Airway epithelial cell (primary cell): ENCODE results near the gene AKR7A3.

DNA sequence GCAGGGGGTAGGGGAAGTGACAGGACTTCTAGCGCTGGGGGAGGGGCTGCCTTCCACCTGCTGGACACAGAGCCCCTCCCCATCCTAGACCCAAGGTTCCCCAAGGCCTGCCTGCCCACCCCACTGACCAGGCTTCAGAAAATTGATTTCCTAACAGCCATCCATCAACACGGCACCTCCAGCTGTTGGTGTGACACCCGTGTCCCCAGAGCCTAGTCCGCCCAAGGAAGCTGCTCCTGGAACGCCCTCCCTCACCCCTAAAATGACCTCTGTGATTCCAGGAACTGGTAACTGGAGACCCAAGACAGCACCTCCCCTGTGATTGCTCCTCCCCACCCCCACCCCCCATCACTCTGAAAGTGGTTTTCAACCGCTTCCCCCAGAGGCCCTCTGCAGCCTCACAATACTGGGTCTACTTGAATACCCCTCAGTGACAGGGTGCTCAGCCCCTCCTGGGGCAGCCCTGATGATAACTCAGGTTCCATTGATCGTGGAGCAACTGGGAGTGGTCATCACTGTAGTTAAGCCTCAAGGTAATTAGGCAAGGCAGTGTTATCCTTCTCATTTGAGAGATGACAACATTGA, 52.1 kb downstream of the TAS1R2 start:
- RAMPAGE, long total RNA: no peak

DNA sequence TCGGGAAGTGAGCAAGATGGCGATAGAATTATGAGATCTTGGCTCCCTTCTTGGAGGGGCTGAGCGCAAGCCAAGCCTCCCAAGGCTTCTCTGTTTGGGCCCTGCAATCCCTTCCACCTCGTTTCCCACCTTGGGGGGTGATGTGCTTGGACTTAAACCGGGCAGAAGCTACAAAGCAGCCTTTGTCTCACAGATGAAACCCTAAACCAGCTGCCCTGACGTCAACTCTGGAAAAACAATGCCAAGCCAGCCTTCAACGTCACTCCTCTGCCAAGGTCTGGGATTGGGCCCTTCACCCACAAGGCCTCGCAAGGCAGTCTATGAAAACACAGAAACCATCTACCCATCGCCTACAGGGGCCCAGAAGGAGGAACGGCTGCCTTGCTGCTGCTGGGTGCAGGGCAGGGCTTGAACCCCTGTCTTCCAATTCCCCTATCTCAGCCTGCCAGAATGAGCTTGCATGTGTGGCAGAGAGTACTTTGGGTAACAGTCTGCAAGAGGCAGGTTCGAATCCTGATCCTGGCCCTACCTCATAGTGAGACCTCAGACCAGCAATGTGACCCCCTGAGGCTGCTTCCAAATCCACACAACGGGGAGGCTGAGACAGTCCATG, 15.2 kb downstream of the IFFO2 start:
- RAMPAGE, long total RNA: no peak

DNA sequence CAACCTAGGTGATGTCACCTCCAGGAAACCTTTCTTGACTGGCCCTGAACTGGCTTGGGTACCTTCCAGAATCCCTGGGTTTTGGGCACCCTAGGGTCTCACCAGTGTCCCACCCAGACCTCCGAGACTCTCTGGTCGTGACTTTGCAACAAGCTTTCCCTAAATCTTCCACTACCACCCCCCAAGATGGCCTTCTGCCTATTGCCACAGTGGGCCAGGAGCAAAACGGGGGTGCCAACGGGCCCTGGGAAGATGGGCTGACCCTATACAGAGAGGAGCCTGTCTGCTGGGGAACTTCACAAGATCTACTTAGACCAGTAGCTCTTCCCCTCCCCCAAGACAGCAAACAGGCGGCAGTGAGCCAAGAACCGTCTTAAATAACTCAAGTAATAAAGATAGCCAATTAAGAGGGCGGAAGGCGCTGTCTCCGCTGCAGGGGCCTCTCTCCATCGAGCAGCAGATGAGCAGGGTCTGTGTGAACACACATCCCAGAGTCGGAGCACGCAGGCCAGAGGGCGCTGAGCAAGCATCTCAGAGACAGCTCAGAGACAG, 11.3 kb downstream of the IFFO2 start:
- RAMPAGE, long total RNA: no peak

DNA sequence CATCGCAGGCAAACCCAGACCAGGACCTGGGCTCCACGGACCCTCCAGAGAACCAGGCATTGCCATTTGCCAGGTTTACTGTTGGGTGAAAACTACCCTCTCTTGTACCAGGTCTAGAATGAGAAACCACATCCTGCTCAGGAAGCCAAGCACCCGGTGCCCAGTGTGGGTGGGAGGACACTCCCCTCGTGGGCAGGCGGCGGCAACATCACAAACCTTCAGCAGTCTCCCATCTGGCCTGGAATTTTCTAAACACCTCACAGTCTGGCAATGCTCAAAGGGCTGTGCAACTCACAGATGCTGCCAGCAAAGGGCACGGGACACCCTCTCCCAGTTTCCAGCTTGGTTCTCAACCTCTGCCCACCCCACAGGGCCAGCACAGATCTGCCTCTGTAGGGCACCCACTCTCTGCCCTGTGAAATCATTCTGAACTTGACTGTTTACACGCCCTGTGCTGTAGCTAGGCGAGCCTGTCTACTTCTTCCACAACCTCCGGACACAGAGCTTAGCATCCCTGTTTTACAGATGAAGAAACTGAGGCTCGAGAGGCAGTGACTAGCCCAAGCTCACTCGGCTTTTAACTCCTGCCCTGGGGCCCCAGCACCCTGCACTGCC, 7.9 kb downstream of the IFFO2 start:
- RAMPAGE, long total RNA: no peak

- RAMPAGE, long total RNA: no peak
These were observed 723 bp upstream of the IFFO2 start for GRCh38 chr1:18957236-18957562.

GRCh38 chr1:18965655-18966365, 9.3 kb upstream of the IFFO2 start:
- RAMPAGE, long total RNA: no peak

- RAMPAGE, long total RNA: no peak
These were observed 77.6 kb upstream of the IFFO2 start for GRCh38 chr1:19033798-19034749.

GRCh38 chr1:19081942-19082639, 125.6 kb upstream of the IFFO2 start:
- RAMPAGE, long total RNA: no peak

DNA sequence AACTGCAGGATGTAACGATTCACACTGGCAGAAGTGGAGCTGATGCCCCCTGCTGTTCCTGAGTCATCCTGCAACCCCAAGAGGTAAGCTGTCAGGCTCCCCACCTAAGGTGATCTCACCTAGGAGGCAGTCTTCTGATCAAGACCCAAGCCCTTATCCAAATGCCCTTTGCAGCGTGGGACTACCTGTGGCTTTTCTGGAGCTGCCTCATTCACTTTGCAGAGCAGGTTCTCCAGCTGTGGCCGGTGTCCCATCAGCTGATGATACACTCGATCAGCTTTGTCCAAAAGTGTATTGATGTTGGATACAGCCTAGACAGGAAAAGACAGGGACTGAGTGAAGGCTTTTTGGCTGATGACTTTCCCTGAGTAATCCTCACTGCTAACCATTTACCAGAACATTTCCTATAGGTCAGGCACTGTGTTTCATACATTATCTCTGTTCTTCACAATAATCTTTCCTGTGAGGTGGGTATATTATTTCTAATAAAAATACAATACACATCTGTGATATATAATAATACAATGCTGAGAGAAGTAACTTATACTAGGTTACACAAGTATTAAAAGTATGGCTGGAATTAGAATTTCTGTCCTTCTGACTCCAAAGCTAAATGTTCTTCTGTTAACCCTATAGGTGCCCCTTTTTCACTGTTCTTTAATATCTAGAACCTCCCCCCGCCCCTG, 96.2 kb downstream of the UBR4 start:
- RAMPAGE, long total RNA: no peak

DNA sequence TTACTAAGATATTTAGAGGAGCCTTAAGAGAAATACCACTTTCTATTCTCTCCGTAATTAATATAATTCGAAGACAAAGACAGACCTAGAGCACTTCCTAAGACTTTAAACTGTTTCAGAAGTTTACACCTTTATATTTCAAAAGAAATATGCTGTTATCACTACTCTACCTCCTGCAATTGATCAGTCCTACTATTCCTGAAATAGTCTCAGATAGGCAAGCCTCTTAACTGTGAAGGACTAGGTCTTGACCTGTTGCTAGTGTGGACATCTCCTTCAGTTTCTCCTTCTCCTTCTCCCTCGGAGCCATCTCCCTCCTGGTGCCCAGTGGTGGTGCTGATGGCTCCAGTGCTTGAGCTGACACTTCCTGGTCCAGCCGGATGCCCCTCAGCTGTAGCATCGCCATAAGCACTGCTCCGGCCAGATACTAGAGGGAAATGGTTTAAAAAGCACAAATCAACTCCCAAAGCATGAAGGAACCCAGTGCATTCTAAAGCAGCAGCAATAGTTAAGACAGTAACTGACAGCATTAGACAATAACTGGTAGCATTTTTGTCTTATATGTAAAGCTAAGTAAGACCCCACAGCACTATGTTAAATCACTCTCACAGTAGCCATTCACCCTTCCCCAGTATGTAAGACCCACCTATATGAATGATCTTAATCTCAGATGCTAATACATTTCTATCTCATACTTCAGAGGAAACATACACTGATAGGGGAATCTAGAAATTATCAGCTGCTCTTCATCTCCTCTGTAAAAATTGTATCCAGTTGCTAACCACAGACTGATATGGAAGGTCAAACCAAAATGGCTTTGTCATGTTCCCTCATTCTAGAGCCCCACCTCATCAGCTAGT, 72.1 kb downstream of the UBR4 start:
- RAMPAGE, long total RNA: no peak

DNA sequence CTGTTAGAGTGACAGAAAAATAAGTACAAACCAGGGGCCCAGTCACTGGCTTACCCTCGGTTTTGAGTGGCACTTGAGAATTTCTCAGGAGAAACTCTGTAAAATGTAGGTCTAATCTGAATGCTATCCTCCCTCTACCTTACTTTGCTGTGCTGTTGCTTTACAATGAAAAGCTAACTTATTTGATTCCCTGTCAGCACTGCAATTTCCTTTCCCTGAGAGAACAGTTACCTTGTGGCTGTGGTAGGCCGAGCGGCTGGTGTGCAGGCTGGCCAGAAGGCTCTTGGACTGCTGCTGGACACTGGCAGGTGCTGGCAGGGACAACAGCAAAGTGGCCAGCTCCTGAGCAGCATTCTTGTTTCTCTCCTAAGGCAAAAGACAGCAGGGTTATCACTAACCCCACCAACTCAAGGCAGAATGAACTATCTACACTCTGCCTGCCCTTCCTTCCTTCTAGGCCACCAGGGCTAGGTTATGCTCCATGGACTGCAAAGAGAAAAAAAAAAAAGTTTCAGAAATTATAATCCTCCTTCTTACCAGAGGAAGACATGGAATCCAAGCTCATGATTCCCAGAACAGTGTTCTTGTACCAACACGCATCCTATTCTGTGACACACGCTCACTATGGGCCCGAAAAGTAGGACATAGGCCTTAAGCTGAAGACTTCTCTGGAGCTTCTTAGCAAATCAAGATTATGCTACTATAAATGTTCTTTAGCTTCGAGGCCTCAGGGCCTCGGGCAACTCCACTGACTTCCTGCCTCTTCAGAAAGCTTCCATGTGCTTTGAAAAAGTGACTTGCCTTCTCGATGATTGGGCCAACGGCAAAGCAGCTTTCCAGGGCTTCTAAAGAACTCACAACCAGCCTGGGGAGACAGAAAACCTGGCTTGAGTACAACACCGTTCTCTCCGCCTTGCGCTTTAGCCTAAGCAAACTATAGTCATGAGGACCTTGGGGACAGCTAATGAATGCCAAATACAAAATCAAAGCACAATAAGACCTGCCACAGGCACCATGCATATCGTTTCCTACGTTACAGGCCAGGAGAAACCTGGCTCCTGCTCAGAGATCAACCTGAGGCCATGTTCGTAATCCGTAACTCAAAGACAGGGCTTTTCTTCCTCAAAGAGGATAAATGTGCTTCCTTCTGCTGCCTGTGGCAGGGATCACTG, 61.9 kb downstream of the UBR4 start:
- RAMPAGE, long total RNA: no peak

DNA sequence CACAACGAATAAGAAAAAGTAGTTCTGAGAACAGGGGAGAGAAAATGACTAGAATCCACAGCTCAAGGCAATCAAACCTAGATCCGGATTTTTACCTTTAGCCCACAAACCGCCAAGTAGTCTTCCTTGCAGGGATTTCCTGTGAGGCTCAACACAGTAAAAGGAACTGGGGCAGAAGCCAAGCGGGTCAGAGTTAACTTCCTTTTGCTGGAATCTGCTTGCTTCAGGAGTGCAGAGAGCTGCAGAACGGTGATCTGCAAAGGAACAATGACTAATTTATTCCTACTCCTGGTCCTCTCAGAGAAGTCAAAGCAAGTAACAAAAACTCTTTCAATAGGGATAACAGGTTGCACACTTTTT, 53.4 kb downstream of the UBR4 start:
- RAMPAGE, long total RNA: no peak

DNA sequence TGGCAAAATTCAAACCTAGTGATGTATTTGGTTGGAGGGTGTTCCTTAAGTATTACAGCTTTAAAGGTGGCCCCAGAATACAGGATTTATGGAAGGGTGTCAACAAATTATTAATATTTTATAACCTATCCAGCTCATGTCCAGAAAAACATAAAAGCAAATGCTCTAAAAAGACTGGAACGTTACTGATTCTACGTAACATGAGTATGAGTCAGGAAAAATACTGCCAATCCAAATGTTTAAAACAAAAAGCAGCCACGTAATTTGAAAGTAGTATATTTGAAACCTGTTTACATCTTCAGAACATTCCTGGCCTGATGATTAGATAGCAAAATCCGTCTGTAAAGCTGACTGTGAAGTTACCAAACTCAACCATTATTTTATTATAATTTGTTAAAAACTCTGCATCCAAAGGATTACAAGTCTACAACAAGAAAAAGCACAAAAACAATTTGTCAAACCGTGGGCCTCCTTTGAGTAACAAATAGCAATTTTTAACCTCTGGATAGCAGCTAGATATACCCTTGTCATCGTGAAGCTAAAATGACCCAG, 1.3 kb downstream of the UBR4 start:
- RAMPAGE, long total RNA: no peak

DNA sequence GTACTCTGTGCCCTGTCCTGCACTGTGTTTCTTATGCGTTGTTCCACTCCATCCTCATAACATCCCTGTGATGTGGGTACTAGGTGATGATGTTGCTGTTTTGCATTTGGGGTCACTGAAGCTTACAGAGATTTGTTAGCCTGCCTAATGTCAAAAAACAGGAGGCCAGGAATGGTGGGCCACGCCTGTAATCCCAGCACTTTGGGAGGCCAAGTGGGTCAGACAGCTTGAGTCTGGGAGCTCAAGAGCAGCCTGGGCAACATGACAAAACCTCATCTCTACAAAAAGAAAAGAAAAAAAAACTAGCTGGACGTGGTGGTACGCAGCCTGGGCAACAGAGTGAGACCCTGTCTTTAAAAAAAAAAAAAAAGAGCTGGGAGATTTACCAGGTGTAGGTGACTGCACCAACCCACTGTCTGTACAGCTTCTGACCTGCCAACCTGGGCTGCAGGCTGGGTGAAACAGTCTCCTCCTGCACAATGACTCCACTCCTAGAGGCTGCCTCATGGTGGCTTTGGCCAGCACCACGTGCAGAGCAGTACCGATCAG, 3.5 kb downstream of the MRTO4 start:
- RAMPAGE, long total RNA: no peak

DNA sequence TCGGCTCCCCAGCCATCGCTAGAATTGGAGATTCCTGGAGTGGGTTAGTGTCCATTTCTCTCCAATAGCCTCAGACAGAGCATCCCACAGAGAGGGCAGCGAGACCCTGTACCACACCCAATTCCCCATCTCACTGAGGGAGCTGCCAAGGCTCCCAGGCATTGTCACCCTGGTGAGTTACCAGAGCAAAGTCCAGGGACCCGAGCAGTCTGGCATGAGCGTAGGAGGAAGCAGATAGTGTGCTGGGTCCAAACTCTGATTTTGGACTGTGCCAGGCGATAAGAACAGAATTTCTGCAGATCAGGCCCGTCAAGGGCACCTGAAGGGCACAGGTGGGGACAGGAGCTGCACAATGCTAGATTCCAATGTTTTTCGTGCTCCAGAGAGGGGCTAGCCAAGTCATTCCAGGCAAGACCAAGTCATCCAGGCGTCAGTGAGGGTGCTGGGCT, 15.4 kb downstream of the AKR7A3 start:
- RAMPAGE, long total RNA: no peak

GRCh38 chr1:19285244-19285472, 3.4 kb downstream of the AKR7A3 start:
- RAMPAGE, long total RNA: no peak

DNA sequence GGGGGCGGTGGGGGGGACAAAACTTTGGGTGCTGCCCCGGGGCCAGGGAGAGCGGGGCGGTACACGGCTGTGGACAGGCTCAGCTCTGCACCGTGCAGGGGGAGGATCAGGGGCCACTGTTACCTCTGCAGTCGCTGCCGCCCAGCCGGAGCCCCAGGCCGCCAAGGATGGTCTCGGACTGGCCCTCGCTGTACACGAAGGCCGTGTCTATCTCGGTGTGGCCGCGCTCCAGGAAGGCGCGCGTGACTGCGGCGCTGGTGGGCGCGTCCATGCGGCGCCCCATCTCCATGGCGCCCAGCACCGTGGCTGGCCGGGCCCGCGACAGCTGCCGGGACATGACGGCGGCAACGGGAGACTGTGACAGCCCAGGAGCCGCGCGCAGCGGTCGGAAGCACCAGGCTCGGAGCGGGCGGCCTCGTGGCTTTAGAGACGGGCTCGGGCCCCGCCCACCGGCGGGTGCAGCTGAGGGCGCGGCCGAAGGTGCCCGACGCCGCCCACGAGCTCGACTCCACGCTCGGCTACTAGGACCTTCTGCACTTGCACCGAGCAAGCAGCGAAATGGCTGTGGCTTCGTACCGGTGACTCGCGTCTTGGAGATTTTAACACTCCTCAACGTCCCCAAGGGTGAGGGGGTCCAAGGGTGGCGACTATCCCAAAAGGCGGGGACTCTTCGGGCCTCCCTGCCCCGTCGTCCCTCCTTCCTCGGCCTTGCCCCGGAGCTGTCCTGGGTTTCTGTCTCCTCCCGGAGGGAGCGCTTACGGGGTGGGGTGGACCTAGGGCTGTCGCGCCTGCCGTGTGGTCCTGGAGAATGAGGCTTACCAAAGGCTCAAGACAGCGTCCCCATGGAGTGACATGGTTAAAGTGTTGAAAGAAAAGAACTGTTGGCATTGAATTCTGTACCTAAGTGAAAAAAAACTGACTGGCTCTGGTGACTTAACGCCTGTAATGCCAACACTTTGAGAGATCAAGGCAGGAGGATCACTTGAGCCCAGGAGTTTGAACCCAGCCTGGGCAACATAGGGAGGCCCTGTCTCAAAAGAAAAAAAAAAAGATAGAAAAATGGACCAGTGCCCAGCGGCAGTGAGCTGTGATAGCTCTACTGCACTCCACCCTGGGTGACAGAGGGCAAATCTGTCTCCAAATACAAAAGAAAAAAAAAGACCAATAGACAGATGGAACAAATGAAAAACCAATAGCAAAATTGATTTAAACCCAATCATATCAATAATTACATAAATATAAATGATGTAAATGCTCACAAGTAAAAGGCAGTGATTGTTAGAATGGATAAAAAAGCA, at the start of gene AKR7A3:
Gene AKR7A3 (minus strand): TSS at position 398 of the 1,298 bp plus-strand sequence.
- RAMPAGE, long total RNA: no peak

GRCh38 chr1:19351583-19352260, 39.6 kb downstream of the SLC66A1 start:
- RAMPAGE, long total RNA: no peak

DNA sequence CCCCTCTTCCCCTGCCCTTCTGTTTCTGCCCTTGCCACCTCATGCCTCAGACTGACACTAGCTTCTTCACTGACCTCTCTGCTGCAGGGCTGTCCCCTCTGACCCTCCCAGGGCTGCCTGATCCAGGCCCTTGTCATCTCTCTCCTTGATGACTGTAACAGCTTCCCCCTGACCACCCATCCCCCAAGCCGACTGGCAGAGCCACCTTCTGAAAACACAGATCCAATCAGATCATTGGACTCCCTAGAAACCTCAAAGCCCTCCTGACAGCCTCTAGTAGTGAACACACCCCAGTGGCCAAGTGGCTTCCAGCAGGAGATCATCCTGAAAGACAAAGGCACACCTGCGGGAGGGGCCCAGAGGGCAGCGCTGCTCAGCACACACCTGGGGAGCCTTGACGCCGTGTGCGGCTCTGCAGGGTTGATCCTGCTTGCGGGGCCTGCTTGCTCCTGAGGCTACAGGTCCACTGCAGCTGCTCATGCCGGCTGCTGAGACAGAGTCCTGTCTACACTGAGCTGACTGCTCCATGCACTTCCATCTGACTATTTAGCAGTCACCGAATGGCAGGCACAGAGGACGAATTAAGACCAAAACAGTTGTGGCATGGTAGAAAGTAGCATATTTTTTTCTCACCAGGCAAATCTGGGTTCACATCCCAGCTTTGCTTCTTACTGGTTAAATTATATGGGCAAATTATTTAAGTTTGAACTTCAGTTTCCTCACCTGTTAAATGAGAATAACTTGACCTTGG, 41.5 kb downstream of the SLC66A1 start:
- RAMPAGE, long total RNA: no peak

- RAMPAGE, long total RNA: no peak
These were observed 72.7 kb downstream of the SLC66A1 start for GRCh38 chr1:19384690-19385311.